ENCODE data around the genes ASCC3 and CRYBG1.

- RRBS = no CpG with 5 or more reads among the region's 6 CpGs
Measured at GRCh38 chr6:90508631-90509085, 78.2 kb downstream of the MAP3K7 start.

DNA sequence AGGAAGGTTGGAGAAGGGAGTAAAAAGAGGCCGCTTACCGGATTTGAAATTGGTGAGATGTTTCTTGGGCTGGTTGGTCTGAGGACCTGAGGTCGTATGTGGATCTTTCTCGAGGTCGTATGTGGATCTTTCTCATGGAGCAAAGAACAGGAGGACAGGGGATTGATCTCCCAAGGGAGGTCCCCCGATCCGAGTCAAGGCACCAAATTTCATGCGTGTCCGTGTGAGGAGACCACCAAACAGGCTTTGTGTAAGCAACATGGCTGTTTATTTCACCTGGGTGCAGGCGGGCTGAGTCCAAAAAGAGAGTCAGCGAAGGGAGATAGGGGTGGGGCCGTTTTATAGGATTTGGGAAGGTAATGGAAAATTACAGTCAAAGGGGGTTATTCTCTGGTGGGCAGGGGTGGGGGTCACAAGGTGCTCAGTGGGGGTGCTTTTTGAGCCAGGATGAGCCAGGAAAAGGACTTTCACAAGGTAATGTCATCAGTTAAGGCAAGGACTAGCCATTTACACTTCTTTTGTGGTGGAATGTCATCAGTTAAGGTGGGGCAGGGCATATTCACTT, 1018.3 kb upstream of the MANEA start:
- RRBS = no CpG with 5 or more reads among the region's 12 CpGs

DNA sequence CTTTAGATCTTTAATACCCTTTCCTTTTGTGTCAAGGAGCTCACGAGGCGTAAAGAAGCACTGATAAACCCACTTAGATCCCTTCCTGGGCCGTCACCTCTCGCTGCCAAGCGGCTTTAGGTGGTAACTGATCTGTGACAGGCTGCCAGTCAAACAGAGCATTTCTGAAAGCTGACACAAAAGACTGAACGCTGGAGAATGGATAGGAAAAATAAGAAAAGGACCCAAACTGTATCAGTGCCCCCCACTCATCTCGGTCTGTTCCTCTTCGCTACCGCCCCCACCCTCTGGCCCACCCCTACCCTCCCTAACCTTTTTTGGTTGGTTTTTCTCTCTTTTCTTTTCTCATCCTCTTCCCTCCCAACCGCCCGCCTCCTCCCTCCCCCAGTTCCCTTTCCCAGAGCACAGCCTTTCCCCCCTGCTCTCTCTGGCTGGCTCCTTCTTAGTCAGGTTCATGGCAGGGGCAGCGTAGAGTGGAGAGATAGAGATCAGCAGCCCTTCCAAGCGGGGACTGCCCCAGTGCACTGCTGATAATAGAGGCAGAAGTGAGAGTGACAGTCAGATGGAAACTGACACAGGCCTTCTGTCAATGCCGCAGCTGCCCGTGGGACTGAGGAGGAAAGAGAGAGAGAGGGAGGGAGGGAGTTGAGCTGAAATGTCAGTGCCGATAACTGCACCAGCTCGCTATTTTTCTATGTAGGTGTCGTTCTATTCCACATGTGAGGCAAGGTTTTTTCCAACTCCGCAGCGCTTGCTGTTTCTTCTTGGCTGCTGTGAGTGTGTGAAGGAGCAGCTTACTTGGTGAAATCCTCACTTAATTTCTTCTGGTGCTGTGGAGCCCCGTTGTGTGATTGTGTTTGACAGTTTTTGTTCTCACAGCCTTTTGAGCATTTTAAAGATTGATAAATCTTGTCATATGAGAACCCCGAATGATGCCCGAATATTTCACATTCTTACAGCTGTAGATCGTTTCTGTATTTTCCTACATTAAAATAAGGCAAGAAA, 386.1 kb upstream of the MMS22L start:
- RRBS = no CpG with 5 or more reads among the region's 24 CpGs

DNA sequence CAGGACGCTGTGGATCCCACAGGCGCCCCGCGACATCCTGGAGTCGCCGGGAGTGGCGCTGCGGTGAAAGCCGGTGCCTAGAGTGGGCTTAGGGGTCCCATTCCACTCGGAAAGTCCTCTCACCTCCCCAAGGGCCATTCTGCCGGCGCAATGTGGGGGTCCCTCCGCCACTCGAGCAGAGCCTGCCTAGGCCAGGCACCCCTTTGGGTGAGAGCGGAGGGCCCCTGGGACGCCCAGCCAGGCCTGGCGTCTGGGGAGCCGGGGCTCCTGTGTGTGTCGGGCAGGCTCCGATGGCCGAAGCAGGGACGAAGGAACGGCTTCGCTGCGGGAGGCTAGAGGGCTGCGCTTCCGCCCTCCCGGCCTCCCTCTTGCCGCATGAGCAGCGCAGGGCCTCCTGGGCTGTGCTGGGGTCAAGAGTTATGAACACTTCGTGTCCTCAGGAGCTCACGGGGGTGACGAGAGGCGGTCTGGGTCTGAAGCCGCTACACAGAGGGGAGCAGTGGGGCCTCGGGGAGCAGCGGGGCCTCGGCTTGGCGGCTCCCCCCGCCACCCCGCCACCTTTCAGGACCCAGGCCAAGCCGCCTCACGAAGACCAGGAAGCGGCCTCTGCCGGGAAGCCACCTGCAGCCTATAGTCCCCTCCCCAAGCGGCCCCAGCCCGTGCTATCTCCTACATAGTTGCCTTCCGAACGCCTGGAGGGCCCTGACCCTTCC, 13.6 kb downstream of the POU3F2 start:
- RRBS = 100% methylated on average over 2 of the region's 49 CpGs

DNA sequence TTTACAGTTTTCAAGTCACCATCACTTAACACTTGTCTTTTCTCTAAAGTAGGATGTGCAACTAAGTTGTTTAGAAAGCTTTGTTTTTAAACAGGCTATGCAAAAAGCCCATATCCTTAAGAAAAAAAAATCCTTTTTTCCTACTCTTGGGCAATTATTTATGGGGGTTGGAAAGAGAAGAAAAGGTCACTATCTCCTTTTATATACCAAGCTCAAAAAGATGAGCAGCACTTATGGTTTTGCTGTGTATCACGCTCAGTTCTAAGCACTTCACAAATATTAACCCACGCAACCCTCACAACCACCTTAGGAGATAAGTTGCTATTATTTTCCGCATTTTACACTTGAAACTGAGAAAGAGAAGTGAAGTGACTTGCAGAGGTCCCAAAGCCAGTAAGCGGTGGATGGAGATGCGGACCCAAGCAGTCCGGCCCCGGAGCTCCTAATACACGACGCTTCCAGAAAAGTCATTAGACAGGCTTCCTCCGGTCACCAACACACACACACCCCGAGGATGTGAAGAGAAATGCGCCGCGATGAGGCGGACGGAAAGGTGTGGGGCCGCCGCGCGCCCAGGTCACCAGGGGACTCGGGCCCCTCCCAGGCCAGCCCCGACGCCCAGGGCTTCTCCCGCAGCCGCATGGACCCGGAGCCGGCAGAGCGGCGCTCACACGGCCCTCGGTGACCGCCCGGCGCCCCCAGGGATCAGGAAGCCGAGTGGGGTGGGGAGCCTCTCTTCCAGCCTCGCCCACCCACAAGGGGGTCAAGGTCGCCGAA, 486 bp downstream of the USP45 start:
- RRBS = 2% methylated on average over 9 of the region's 38 CpGs

GRCh38 chr6:99553458-99554516, 14.7 kb downstream of the CCNC start:
- RRBS = no CpG with 5 or more reads among the region's 4 CpGs

GRCh38 chr6:99613369-99614512, 7.1 kb downstream of the PRDM13 start:
- RRBS = 14% methylated on average over 54 of the region's 126 CpGs

- RRBS = no CpG with 5 or more reads among the region's 11 CpGs
Measured at GRCh38 chr6:100460609-100461275, 4.0 kb downstream of the SIM1 start.

GRCh38 chr6:100880650-100881688, at the start of gene ASCC3:
TSS of gene ASCC3 (minus strand) at chr6:100881329.
- RRBS = 1% methylated on average over 41 of the region's 86 CpGs

GRCh38 chr6:104940794-104941818, 15.8 kb upstream of the LIN28B start:
- RRBS = 97% methylated on average over 23 of the region's 117 CpGs

DNA sequence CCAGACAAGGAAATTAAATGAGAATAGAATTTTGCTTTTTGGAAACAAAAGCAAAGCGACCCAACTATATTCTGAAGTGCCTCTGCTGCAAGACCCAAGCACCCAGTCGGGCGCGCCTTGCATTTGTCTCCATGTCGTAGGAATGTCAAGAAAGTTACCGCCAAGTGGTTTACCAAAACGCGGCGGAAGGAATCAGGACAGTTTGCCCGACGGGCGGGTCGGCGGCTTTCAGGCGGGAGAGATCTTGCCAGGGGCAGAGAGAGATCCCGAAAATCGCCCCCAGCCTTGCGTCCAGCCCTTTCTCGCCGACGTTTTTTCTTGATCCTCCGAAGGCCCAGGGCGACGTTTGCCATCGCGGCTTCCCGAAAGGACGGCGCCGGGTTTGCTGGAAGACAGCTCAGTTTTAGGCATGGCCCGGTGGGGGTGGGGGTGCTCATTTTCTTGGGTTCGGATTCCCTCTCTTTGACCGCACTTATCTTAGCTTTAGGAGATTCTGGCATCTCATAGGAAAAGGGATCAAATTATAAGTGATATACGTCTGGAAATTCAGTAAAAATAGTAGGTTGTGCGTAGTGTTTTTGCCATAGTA, 3.9 kb upstream of the LIN28B start:
- RRBS = no CpG with 5 or more reads among the region's 35 CpGs

DNA sequence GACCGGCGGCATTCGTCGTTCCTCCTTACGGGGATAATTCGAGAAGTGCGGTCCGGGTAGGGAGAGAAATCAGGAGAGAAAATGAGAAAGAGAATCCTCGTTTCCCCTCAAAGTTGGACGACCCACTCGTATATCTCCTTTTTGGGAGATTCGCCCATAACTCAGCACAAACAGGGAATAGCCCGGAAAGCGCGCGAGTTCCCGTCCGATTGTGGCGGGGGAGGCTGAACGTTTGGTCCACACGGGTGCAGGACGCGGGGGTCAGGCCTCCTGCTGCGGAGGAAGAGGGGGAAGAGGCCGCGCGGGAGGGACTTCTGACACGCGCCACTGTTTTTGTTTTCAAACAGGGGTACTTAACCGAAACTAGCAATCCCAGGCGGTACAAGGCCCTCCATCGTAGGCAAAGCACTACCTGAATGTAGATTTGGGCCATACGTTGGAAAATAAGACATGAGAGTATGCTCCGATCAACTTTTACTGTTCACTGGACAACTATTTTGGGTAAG, 519 bp upstream of the BVES start:
- RRBS = no CpG with 5 or more reads among the region's 34 CpGs

DNA sequence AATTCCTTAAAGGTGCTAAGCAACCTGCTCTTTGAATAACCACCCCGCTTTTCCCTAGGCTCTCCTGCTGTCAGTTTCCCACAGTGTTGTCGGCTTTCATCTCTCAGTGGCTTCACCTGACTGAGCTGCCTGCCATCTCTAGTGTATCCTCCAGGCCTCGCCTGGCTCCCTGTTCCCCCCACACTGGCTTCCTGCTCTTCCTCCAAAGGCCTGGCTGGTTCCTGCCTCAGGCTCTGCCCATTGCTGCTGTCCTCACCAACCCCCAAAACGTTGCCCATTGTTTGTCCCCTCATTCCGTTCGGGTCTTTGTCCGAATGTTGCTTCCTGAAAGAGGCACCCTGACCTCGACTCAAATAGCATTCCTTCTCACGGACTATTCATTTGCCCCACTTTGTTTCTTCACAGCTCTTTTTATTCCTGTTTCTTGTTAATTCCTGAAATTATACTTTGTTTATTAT, 93.8 kb upstream of the POPDC3 start:
- RRBS = no CpG with 5 or more reads among the region's 9 CpGs

DNA sequence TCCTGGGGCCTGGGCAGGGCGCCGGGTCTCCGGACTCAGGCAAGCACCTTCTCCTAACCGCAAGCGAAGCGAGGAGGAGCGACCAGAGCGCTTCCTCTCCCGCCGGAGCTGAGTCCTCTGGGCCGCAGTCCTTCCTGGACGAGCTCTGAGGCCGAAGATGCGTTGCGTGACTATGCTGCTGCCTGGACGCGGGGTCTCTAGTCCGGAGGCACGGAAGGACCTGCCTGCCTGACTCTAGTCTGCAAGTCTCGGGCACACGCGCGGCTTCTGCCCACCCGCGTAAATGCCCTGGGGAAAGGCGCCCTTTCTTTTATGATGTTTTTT, 100.1 kb upstream of the PRDM1 start:
- RRBS = 92% methylated on average over 6 of the region's 26 CpGs

- RRBS = no CpG with 5 or more reads among the region's 12 CpGs
Measured at GRCh38 chr6:106099102-106099721, 13.1 kb downstream of the PRDM1 start.

DNA sequence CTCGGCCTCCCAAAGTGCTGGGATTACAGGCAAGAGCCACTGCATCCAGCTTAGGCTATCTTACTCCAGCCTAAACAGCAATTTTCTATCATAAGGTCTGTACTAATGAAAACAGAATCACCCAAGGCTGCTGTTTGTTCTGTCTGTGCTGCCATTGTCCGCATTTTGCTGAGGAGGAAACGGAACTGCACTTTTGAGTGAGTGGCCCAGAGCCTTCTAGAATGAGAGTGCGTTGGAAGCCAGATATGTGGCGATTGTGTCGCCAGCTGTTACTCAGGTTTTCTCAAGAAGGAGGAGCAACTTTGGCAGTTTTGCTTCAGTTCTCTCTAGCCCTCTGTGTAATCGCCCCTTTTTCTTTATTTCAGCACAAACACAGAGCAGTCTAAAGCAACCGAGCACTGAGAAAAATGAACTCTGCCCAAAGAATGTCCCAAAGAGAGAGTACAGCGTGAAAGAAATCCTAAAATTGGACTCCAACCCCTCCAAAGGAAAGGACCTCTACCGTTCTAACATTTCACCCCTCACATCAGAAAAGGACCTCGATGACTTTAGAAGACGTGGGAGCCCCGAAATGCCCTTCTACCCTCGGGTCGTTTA, 18.4 kb downstream of the PRDM1 start:
- RRBS = no CpG with 5 or more reads among the region's 15 CpGs

- RRBS = no CpG with 5 or more reads among the region's 4 CpGs
Measured at GRCh38 chr6:106129518-106130066, 43.5 kb downstream of the PRDM1 start.

DNA sequence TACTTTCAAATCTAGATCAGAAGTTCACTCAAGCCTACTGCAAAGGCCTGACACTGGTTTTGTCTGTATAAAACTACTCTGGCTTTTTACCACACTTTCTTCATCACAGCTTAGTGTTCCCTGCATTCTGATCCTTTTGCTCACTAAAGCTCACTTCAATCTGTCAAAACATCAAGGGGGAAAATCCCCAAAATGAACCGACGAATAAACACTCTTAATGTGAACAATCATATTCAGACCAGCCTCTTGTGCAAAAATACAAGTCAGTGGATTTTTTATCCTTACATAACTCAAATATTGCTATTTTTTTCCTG, 98.5 kb downstream of the PRDM1 start:
- RRBS = no CpG with 5 or more reads among the region's 2 CpGs

- RRBS = no CpG with 5 or more reads among the region's 4 CpGs
Measured at GRCh38 chr6:106195057-106195608, 109.0 kb downstream of the PRDM1 start.

- RRBS = 28% methylated on average over 32 of the region's 101 CpGs
Measured at GRCh38 chr6:106360332-106361548, at the start of gene CRYBG1. TSS of gene CRYBG1 (plus strand) at chr6:106360717.